Neural progenitor cell (in vitro differentiated cells): ENCODE measurements around a stretch of chr4.

DNA sequence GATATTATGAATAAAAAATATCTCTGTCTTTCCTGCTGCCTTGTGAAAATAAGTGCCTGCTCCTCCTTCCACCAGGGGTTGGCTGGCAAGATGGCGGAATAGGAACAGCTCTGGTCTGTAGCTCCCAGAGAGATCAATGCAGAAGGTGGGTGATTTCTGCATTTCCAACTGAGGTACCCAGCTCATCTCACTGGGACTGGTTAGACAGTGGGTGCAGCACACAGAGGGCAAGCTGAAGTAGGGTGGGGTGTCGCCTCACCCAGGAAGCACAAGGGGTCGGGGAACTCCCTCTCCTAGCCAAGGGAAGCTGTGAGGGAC is 142.4 kb downstream of the SPOCK3 start:
- RAMPAGE, long total RNA, result no peak

DNA sequence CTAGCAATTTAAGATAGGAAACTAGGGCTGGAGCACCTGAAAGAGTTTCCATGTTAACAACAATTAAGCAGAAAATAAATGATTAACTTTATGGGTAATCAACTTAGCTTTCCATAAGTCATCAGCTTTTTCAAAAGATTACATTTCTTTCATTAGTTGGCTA is 211 bp upstream of the ANXA10 start:
- RAMPAGE, long total RNA, result no peak

DNA sequence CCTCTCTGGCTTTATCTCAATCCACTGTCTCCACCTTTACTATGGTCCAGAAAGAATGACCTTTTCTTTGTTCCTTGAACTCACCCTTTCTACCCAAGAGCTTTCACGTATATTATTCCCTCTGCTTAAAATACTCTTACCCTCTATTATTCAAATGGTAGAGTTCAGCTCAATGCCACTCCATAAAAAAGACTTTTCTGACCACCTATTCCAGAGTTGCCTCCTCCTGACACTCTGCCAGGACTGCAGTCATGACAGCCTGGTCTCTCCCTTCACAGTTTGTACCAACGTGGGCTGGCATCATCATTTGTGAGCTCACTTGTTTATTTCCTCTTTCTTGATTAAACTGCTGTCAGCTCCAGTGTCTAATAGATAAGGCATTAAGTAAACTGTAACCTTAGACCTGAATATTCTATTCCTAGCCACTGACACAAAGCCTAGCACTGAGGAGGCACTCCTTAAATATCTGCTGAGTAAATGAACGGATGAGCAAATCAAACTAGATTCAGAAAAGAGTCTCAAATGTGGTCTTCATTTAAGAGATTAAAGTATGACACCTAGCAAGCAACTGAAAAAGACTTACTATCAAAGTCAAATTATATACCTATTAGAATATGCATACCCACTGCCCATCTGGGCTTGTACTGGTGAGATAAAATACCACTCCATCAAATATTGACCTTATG is 48.7 kb downstream of the DDX60 start:
- RAMPAGE, long total RNA, result no peak

DNA sequence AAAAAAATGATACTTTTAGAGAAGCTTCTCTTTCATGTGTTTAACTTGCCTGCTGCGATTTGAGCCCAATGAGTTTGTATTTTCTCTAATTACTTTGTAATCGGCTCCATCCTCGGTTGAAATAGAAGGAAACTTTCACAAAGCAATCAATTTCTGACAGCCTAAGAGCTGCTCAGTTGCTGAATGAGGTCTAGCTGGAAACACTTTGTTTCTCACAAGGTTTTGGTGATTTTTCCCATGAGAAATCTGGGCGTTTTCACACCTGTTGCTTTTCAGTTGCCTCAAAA is 135.3 kb downstream of the PALLD start:
- RAMPAGE, long total RNA, result no peak

GRCh38 chr4:168654521-168654870 is 157.6 kb downstream of the PALLD start:
- RAMPAGE, long total RNA, result no peak

- RAMPAGE, long total RNA, result no peak
Measured at GRCh38 chr4:168662408-168663014, 165.7 kb downstream of the PALLD start.

- RAMPAGE, long total RNA, result no peak
Measured at GRCh38 chr4:168875940-168876498, 134.0 kb downstream of the CBR4 start.

DNA sequence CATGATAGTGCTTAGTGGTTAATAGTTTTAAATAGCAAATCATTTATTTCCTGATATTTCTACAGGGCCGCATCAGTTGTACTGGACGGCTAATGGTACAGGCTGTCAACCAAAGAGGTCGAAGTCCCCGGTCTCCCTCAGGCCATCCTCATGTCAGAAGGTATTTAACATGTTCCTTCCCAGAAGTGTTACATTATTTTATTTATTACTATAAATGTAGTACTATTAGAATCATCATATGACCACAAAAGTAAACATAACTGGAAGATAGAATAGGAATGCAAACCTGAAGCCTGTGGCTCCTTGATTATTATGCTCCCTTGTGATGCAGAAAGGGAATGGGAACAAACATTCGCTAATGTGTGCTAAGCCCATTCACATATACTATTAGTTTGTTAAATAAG is 96.2 kb downstream of the CBR4 start:
- RAMPAGE, long total RNA, result no peak

DNA sequence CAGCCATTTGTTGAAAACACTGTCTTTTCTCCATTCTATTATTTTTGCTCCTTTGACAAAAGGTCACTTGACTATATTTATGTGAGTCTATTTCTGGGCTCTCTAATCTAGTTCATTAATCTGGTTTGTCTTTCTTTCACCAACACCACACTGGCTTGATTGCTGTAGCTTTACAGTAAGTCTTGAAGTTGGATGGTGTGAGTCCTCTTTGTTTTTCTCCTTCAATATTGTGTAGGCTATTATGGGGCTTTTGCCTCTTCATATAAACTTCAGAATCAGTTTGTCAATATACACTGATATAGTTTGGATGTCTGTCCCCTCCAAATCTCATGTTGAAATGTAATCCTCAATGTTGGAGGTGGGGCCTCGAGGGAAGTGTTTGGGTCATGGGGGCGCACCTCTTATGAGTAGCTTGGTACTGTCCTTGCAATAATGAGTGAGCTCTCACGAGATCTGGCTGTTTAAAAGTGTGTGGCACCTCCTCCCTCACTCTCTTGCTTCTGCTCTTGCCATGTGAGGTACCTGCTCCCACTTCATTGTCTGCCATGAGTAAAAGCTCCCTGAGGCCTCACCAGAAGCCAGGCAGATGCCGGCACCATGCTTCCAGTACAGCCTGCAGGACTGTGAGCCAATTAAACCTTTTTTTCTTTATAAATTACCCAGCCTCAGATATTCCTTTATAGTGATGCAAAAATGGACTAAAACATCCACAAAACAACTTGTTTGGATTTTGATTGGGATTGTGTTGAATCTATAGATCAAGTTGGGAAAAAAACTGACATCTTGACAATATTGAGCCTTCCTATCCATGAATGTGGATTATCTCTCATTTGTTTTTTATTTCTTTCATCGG is 56.8 kb downstream of the SH3RF1 start:
- RAMPAGE, long total RNA, result no peak

- RAMPAGE, long total RNA, result no peak
Measured at GRCh38 chr4:169220382-169220769, 50.4 kb downstream of the SH3RF1 start.

GRCh38 chr4:169256902-169257295 is 13.9 kb downstream of the SH3RF1 start:
- RAMPAGE, long total RNA, result no peak

GRCh38 chr4:169271460-169271853 is 701 bp upstream of the SH3RF1 start:
- RAMPAGE, long total RNA, result no peak

DNA sequence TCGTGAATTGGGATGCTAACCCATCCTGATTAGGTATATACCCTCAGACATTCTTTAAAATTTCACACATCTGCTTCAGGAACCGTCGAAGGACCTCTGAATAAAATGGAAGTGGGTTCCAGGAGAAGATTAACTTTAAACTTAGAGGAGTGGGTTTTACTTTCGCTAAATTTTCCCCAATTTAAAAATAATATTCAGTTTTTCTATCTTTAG is 717 bp downstream of the CLCN3 start:
- RAMPAGE, long total RNA, result no peak

DNA sequence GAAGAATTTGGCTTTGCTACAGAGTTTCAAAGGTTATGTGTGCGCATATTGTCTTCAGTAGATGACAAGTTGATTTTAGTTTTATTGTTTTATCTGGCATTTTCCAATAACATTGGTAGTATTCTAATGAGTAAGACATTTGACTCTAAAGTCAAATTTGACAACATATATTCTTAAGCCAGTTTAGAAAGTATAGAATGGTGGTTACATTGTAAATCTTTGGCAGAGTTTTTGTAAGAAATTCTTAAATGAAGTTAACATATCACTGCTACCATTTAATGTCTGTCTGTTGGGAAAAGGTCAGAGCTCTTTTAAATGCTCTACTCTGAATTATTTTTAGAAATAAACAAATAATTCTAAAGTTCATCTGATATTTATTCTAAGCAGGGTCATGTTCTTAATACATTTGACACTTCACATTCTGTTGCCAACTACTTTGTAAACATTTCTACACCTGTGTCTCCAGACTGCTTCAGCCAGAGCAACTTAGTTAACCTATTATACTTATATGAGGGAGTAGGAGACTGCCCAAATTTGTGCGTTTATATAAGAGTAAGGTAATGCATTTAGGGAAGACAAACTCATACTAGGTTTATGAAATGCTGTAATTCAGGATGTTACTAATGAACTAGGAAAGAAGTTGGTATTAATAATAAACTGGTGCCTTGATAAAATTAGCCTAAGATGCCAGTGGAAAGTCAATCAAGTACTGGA is 30.1 kb downstream of the CLCN3 start:
- RAMPAGE, long total RNA, result no peak

DNA sequence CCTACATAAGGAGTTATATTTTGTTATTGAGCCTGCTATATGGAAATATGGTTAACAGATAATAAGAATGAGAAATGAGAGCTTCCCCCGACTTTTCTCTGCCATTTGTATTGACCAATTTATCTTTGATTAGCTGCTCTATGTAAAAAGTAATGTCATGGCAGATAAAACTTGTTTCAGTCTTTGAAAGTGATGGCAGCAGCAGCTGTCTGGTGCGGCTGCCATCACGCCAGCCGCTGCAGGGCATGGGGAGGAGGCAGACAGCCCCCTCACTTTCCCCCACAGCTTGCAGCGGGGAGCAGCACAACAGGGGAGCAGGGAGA is 13.6 kb upstream of the MFAP3L start:
- RAMPAGE, long total RNA, result no peak

- RAMPAGE, long total RNA, result no peak
Measured at GRCh38 chr4:171080102-171080355, 733.2 kb upstream of the GALNTL6 start.

- RAMPAGE, long total RNA, result no peak
Measured at GRCh38 chr4:171812323-171813148, 668 bp upstream of the GALNTL6 start.

DNA sequence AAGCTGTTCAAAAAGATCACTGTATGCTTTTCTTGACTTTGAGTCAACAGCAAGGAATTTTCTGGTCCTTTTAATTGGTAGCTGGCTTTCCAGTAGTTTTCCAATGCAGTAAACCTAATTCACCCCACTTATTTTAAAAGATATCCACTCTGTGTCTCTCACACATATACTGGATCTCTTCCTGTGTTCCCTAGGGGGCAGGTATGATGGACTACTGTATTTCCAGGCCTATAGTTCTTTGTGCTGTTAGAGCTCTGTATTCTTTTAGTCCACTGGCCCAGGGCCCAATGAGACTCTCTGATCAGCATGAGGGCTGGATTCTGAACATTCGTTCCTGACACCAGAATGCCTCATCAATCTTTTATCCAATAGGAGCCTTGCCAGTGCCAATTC is 26.4 kb upstream of the SCRG1 start:
- RAMPAGE, long total RNA, result no peak

- RAMPAGE, long total RNA, result no peak
Measured at GRCh38 chr4:173510459-173511189, 19.4 kb downstream of the HAND2 start.

GRCh38 chr4:173521451-173521802 is 8.6 kb downstream of the HAND2 start:
- RAMPAGE, long total RNA, result no peak